Neural progenitor cell (in vitro differentiated cells): Measurements from ENCODE around the genes NDUFB2 and AGK.

GRCh38 chr7:139734645-139734955 is 43.2 kb downstream of the HIPK2 start:
- RAMPAGE, long total RNA = no peak

DNA sequence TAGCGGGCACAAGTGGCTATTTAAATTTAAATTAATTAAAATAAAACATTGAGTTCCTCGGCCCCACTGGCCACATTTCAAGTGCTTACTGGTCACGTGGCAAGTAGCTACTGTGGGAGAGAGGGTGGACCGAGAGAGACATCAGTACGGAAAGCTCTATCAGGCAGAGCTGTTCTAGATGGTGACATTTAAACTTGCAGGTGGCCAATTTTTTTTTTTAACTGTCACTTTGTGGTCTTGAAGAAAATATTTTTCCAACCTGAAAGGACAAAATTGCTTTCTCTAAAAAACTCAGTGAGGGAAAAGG is 30.0 kb downstream of the HIPK2 start:
- RAMPAGE, long total RNA = no peak

GRCh38 chr7:139776417-139776733 is 1.4 kb downstream of the HIPK2 start:
- RAMPAGE, long total RNA = no peak

- RAMPAGE, long total RNA = no peak
Observed at GRCh38 chr7:139855405-139855897, 26.4 kb downstream of the TBXAS1 start.

DNA sequence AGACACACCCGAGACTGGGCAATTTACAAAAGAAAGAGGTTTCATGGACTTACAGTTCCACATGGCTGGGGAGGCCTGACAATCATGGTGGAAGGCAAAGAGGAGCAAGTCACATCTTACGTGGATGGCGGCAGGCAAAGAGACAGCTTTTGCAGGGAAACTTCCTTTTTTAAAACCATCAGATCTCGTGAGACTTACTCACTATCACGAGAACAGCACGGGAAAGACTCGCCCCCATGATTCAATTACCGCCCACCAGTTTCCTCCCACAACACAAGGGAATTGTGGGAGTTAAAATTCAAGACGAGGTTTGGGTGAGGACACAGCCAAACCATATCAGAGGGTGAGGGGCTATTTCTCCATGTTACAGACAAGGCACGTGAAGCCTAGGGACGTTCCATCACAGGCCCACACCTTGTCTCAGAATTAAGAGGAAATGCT is 85.5 kb downstream of the PARP12 start:
- RAMPAGE, long total RNA = no peak

DNA sequence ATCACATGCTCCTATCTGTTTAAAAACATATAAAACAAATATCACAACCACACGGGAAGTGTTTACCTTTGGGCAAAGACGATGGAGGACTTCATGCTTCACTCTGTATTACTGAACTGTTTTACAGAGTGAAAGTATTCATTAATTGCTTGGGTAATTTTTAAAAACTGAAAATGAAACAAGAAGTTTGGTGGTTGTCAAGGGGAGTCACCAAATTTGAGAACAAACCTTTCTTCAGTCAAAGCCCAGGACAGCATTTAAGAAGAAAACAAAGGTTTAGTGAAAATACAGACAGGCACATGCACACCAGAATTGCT is 8.9 kb downstream of the PARP12 start:
- RAMPAGE, long total RNA = no peak

GRCh38 chr7:140059149-140060023 is 3.4 kb downstream of the PARP12 start:
- RAMPAGE, long total RNA = no peak

GRCh38 chr7:140107624-140108455 is 45.1 kb upstream of the PARP12 start:
- RAMPAGE, long total RNA = no peak

- RAMPAGE, long total RNA = no peak
Observed at GRCh38 chr7:140315961-140316769, 82.2 kb downstream of the SLC37A3 start.

DNA sequence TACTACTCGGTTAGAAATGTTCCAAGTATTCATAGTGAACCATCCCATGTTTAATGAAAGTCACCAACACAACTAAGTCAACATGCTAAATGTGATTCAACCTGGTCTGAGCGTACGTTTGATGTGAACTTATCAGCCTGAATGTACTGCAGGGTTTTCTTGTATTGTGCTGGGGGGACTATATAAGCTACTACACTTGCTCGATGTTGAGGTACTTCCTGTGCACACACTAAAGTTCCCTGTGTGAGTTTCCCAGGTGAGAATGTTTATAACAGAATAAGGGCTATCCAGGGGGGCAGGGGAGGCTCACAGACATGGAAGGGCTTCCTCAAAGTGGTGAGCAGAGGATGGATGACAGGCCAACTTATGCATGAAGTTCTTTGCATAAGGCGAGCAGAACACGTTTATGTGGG is 22.0 kb downstream of the SLC37A3 start:
- RAMPAGE, long total RNA = no peak

DNA sequence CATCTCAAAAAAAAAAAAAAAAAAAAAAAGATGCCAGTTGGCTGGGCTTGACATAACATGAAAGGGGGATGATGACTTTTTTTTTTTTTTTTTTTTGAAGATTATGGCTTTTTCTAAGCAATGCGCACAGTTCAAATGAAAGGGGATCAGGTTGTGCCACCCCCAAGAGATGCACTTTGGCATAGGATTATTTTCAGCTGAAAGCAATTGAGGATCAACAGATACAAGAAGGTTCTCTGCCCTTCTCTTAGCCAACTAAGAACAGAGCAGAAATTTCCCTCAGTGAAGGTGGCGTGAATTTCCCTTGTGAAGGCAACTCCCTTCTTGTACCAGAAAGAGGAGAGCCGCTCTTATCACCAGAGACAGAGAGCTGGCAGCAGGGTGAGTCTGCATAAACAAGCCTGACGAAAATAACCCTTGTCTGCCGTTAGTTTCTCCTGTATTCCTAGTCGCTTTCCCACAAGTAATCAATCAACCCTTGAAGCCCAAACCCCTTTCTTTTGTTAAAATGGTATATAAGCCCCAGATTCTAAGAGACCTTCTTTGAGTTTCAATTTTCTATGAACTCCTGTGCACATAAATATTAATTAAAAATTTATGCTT is 28.6 kb upstream of the MKRN1 start:
- RAMPAGE, long total RNA = no peak

- RAMPAGE, long total RNA = no peak
Observed at GRCh38 chr7:140573685-140574112, 66.9 kb downstream of the DENND2A start.

DNA sequence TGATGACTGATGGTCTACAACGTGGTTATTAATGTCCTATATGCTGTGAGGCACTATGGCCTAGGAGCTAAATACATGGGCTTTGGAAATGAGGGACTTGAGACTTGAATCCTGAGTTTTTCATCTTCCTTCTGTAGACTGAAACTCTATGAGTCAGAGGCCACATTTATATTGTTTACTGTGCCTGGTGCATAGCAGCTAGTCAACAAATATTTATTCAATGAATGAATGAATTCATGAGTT is 36.0 kb downstream of the DENND2A start:
- RAMPAGE, long total RNA = no peak

DNA sequence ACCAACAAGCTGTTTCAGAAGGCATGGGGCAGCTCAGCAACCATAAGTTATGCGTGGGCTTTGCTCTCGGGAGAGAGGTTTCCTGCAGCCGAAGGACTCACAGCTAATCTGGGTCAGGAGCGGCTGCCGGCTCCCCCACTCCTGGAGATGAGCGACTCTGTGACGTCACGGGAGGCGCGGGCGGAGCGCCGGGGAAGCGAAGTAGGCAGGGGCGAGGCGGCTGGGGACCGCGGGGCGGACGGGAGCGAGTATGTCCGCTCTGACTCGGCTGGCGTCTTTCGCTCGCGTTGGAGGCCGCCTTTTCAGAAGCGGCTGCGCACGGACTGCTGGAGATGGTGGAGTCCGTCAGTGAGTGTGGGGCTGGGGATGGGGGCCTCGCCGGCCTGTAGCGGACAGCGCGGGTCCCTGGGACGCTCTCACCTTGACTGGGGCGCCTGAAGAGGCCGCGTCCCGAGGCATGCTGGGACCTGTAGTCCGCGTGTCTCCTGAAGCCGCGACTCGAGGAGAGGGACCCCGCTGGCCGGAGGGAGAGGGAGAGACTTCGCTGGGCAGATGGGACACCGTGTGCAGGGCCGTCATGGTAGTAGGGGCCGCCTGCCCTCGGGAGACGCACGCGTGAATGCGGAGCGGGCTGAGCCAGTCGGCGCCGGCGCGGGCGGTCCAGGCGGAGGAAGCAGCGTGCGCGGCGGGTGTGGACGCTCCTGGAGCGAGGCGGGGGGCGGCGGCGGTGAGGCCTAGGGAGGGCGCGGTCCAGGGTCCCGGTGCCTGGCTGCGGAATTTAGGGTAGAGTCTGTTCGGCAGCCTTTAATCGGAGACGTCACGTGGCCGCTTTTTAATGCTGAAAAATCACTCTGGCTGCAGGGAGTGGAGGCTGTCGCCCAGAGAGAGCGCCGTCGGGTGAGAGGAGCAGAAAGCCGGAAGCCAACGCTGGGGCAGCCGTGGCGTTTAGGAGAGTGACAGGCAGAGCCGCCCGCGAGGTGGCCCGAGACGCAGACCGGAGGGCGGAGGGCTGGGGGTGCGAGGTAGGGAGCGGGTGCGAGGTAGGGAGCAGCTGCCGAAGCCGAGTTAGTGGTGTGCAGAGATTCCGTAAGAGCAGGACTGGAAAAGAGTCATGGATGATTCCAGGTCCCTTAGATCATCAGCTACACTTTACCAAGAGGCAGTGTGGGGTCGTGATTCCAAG is at the start of gene NDUFB2:
Gene NDUFB2, plus strand, starts transcription at position 214 of the 1,183 bp plus-strand sequence.
- RAMPAGE, long total RNA = start-site peak on the plus strand centred at position 216 of the sequence, 52 bp wide, 544 and 1,170 reads in 2 replicates

GRCh38 chr7:140719783-140720223 is 23.3 kb downstream of the NDUFB2 start:
- RAMPAGE, long total RNA = no peak

DNA sequence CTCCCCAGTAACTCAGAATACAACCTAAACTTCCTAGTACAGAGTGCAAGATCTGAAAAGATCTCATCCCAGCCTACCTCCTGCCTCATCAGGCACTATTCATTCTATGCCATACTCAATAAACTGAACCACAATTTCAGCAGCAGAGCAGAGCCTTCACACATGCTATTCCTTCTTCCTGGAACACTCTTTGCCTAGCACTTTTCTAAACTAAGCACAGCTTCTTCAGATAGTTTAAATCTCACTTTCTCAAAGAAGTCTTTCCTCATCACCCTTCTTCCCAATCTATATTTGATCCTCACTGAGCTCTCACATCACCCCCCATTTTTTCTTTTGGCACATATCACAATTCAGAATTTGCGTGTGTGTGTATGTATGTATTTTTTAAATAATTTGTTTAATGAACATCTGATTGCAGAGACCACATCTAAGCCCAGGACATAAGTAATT is 38.3 kb downstream of the BRAF start:
- RAMPAGE, long total RNA = no peak

DNA sequence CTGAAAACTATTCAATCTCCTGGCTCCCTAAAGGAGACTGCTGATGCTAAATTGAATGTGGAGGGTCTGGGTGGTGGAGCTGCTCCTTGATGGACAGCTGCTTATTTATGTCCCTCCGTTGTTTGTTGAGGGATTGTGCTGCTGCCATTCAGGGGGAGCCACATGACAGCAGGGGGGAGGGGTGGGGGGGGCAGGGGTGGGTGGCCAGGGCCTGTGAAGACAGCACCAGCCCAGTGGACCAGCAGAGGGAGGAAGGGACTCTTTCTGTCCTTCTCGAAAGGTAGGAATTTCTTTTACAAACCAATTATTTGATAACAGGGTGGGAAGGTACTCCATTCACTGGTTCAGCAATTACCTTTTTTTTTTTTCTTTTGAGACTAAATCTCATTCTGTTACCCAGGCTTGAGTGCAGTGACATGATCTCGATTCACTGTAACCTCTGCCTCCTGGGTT is 184.3 kb upstream of the AGK start:
- RAMPAGE, long total RNA = no peak

DNA sequence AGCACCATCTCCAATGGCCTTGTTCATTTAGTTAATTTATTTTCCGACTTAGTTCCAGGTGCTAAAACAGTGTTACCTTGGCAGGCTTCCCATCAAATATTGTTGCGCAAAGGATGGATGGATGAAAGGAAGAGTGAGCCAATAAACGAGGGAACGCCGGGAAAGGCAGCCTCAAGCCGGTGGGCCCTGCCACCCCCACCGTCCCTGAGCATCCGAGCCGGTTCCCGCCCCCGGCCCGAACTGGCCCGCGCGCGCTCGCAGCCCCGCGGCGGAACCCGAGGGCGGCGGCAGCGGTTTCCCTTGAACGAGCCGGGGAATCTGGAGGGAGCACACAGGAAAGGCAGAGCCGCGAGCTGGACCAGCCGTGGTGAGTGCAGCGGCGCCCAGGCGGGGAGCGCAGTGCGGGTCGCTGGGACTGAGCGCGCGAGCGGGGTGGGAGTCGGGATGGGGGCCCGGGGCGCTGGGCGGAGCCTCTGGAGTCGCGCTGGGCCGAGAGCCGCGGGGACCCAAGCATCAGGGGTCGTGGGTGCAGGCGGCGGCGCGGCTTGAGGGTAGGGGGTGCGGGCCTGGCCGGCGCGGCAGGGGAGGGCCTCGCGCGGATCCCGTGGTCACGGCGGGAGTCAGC is at the start of gene AGK:
Gene AGK, plus strand, starts transcription at position 343 of the 625 bp plus-strand sequence.
- RAMPAGE, long total RNA = no peak

DNA sequence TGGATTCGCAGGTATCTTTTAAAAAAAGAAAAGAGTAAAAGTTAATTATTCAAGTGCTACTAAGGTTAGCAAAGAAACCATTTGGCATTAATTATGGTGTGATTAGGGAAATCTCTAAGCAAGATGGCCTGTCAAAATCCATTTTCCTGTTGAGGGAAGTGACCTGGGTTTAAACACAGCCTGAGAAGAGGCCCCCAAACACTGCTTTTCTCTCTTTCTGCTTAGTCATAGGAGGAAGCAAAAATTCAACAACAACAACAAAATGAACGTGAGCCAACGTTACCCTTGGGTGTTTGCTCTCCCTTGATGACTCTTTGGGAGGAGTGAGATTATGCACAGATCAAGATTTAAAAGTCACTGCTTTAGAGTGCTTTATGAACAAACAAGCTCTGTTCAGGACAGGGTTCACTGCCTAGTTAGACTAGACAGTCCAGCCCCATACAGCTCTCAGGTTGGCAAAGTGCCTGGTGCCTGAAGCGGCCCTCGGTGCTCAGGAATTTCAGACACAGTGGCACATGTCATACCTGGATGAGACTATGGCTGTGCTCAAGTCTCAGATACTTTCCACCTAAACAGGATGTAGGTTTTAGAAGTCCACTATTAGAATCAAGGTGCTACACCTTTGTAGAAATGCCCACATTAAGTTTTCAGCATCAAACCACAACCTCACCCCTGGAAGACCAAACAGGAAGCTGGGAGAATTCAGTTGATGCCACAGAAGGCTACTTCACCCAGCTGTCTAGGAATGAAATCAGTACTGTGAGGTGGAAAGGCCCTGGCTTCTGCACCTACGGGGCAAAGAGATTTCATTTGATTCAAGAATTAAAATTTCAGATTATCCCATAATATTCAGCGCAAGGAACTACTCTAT is 38.8 kb downstream of the DENND11 start:
- RAMPAGE, long total RNA = no peak

- RAMPAGE, long total RNA = no peak
Observed at GRCh38 chr7:141685284-141685971, 16.5 kb downstream of the DENND11 start.